ENCODE data around the genes AKAP8L, RASAL3 and CYP4F11.

- PRO-cap: no peak
- RAMPAGE, long total RNA, 4 experiments: no peak in any of the 4 experiments
These were observed 12.3 kb downstream of the EPHX3 start for GRCh38 chr19:15219965-15220249.

GRCh38 chr19:15318306-15318815, 14.0 kb downstream of the BRD4 start:
- PRO-cap: no peak
- RAMPAGE, long total RNA, 4 experiments: no peak in any of the 4 experiments

GRCh38 chr19:15378386-15378774, 1.2 kb downstream of the AKAP8 start:
- PRO-cap: no peak
- RAMPAGE, long total RNA, 4 experiments: no peak in any of the 4 experiments

- PRO-cap: no peak
- RAMPAGE, long total RNA, 4 experiments: no peak in any of the 4 experiments
These were observed 14.7 kb downstream of the AKAP8L start for GRCh38 chr19:15403923-15404696.

DNA sequence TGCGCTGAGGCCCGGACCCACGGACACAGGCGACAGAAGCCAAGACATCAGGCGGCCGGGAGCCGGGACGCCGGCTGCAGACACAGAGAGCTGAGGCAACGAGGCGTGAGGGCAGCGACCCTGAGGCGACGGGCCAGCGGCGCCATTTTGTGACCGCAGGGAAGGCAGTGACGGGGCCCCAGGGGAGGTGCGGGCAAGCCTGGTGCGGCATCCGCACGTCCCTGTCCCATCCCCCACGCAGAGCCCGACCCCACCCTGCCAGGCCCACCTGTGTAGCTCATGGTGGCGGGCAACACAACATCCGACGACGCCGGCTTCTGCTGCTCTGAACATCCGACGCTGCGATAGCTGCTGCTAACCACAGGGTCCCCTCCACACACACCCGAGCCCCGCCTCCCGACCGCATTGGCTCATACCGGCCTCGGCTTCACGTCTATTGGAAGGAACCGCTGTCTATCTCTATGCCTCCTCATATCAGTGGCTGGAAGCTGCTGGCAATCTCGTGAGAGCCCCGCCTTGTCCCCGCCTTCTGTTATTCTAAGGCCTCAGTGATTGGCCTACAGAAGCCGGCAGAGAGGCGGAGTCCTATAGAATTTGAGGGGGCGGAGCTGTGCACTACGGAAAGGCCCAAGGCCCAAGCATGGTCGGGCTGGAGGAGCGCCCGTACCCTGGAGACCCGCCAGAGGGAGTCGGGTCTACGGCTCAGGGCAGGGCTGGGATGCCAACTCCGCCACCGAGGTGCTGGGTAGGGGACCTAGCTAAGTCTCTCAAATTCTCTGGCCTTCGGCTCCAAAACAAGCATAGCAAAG, at the start of gene AKAP8L:
AKAP8L (minus strand) TSS at position 346 of the 809 bp plus-strand sequence.
- PRO-cap: unidirectional peak, minus-strand start at position 346 of the sequence
- RAMPAGE, long total RNA, 4 experiments: start-site peak on the minus strand in 4 of 4 experiments, centred at positions 341 to 360 of the sequence, 120 to 461 reads per replicate

GRCh38 chr19:15419452-15420396, 936 bp upstream of the AKAP8L start:
- PRO-cap: no peak
- RAMPAGE, long total RNA, 4 experiments: no peak in any of the 4 experiments

GRCh38 chr19:15424548-15424816, 5.7 kb upstream of the AKAP8L start:
- PRO-cap: no peak
- RAMPAGE, long total RNA, 4 experiments: no peak in any of the 4 experiments

- PRO-cap: no peak
- RAMPAGE, long total RNA, 4 experiments: start-site peak on the minus strand in 3 of 4 experiments, at chr19:15464525-15464583 at its widest, 7 to 19 reads per replicate
These were observed at the start of gene RASAL3 for GRCh38 chr19:15463592-15464904. Gene RASAL3, minus strand, starts transcription at chr19:15464544.

DNA sequence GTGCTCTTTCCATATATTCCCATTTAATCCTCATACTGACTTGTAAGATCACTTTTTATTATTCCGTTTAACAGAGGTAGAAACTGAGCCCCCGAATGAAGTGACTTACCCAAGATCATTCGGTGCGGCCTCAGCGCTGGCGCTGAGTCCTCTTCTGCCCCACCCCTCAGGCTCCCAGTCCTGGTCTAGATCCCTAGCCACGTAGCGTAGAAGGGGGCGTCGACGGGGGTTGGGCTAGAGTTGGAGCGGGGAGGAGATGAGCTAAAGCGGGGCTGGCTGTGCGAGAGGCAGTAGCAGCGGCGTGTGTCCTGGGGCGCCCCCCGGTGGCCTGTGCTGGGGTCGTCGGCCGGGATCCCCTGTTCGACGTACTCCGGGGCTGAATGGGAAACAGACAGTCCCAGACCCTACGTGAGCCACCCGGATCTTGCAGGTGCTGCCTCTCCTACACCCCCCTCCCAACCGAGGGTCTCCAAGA, 47.4 kb downstream of the CYP4F22 start:
- PRO-cap: no peak
- RAMPAGE, long total RNA, 4 experiments: no peak in any of the 4 experiments

DNA sequence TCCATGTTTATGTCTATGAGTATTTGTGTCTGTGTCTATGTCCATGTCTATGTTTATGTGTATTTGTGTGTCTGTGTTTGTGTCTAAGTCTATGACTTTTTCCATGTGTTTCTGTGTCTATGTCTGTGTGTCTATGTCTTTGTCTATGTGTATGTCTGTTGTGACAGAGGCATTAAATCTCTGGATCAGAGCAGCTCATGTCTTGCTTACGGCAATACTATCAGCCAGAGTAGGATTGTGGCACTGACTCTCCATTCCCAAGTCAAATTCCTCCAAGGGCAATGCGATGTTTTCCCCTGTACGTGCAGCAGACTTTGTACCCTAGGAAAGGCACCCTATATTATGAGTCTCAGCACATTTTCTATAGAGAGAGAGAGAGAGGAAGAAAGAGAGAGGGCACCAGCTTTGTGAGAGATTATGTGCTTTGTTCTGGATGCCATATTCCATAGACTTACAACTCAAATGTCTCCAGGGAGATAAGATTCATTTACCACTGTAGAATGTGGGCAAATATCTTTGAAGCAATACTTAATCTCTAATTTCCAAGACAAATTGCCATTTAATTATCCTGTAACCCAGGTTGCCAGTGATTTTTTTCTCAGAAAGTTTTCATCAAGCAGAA, 11.1 kb downstream of the CYP4F3 start:
- PRO-cap: no peak
- RAMPAGE, long total RNA, 4 experiments: no peak in any of the 4 experiments

- PRO-cap: no peak
- RAMPAGE, long total RNA, 4 experiments: no peak in any of the 4 experiments
These were observed 2.1 kb upstream of the CYP4F2 start for GRCh38 chr19:15899894-15900476.

GRCh38 chr19:15933816-15935340, at the start of gene CYP4F11:
Gene CYP4F11, minus strand, starts transcription at chr19:15934529.
- PRO-cap: no peak
- RAMPAGE, long total RNA, 4 experiments: start-site peak on the minus strand in 2 of 4 experiments, at chr19:15934849-15934892 at its widest, 18 to 19 reads per replicate

- PRO-cap: no peak
- RAMPAGE, long total RNA, 4 experiments: no peak in any of the 4 experiments
These were observed 52.8 kb downstream of the OR10H4 start for GRCh38 chr19:16001645-16001980.

DNA sequence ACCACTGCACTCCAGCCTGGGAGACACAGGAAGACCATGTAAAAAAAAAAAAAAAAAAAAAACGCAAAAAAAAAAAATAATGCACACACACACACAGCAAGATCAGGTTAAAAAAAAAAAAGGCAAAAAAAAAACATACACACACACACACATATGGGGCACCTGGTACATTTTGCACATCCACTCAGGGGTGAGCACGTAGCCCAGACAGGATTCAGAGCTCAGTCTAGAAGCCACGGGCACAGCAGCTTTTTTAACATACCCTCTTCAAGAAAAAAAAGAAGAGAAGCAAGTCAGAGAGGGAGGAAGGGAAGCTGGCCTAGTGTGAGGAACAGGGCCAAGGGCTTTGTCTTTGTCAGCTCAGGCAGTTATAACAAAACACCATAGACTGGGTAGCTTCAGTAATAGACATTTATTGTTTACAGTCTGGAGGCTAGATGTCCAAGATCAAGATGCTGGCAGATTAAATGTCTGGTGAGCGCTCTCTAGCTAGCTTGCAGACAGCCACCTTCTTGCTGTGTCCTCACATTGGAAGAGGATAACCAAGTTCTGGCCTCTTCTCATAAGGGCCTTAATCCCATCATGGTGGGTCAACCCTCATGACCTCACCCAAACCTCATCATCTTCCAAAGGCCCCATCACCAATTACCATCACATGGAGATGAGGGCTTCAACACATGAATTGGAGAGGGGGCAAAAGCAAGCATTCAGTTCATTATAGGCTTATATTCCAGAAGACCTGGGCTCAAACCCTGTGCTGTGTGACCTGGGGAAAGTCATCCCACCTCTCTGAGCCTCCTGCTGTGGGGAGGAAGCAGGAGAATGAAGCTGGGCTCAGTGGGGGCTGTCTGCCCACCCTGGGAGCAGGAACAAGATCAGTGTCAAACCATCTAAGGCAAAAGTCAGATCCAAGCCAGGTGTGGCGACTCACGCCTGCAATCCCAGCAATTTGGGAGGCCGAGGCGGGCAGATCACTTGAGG, 2.1 kb upstream of the TPM4 start:
- PRO-cap: no peak
- RAMPAGE, long total RNA, 4 experiments: no peak in any of the 4 experiments

DNA sequence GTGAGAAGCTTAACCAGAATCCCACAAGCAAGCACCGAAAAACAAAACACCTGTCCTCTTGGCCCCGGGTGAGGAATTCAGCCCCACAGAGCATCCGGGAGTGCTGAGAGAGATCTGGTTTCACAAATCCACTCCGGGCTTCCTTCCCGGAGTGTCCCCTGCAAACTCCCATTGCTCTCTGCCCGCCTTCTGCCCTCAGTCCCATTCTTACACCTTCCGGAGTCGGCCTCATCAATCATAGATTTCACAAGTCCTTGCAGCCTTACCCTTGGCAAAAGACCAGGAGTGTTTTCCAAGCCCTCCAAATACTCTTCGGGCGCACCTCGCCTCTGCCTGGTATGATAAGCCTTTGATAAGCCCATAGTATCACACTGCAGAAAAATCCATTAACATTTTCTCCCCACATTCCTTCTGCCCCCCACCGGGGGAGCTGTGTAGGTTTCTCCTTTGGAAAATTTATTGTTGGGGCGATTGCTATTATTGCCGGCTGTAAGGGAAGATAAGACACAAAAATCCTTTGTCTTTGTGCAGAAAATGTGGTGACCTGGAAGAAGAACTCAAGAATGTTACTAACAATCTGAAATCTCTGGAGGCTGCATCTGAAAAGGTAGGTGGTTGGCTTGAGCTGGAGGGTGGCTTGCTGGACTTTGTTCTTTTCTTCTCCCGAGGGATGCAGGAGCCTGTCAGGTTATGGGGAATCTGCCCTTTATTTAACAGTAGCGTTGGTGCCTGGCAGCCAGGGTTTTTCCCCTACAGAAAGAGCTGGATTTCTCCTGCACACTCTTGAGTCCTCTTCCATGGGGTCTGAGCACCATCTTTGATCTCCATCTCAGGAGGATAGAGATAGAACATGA, 12.4 kb downstream of the TPM4 start:
- PRO-cap: no peak
- RAMPAGE, long total RNA, 4 experiments: no peak in any of the 4 experiments

- PRO-cap: no peak
- RAMPAGE, long total RNA, 4 experiments: no peak in any of the 4 experiments
These were observed 3.9 kb downstream of the RAB8A start for GRCh38 chr19:16115502-16116170.

GRCh38 chr19:16117797-16118031, 6.0 kb downstream of the RAB8A start:
- PRO-cap: no peak
- RAMPAGE, long total RNA, 4 experiments: no peak in any of the 4 experiments

- PRO-cap: no peak
- RAMPAGE, long total RNA, 4 experiments: no peak in any of the 4 experiments
These were observed 2.3 kb upstream of the HSH2D start for GRCh38 chr19:16141170-16141629.

- PRO-cap: no peak
- RAMPAGE, long total RNA, 4 experiments: no peak in any of the 4 experiments
These were observed 12.3 kb downstream of the CIB3 start for GRCh38 chr19:16160806-16161555.

DNA sequence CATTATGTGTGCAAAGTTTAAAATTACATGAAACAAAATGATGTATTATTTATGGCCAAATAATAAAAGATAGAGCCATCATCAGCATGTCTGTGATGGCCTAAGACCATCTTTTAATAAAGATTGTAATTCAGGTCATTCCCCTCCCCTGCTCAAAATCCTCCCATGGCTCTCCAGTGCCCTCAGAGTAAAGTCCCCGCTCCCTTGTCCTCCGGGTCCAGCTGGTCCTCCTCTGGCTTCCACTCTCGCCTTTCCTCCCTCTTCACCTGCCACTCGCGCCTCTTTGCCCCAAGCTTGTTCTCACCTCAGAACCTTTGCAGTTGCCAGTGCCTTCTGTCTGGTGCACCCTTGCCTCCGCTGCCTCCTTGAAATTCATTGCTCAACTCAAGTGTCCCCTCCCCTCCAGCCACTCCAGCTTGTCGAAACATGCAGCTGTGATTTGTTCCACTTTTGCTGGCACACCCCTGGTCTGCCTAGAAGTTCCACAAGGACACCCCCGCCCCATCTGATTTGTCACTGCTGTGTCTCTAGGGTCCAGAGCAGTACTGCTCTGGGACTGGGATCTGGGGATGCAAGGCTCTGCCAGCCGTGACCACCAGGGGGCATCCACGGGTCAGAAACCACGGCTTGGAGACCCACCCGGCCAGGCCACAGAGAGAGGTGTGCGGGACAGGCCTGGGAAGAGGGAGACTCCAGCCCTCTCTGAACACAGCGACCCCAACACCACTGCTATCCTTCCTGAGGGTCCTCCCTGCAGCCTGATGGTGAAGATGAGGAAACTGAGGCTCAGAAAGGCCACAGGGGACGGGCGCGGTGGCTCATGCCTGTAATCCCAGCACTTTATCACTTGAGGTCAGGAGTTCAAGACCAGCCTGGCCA, 49.7 kb downstream of the AP1M1 start:
- PRO-cap: no peak
- RAMPAGE, long total RNA, 4 experiments: no peak in any of the 4 experiments